ENCODE data around the gene CD302.

GRCh38 chr2:157433298-157433709 lies 10.6 kb downstream of the CYTIP start:
- PRO-cap: no peak

DNA sequence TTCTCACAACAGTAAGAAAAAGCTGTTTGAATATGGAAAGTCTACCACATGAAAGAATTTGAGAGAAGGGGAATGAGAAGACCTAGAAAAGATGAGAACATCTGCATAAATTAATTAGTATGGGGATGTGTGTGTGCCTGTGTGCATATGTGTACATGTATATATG lies 2.6 kb downstream of the CYTIP start:
- PRO-cap: no peak

- PRO-cap: no peak
Measured at GRCh38 chr2:157500917-157501453, 57.1 kb upstream of the CYTIP start.

- PRO-cap: no peak
Measured at GRCh38 chr2:157627648-157628292, 894 bp downstream of the ACVR1C start.

DNA sequence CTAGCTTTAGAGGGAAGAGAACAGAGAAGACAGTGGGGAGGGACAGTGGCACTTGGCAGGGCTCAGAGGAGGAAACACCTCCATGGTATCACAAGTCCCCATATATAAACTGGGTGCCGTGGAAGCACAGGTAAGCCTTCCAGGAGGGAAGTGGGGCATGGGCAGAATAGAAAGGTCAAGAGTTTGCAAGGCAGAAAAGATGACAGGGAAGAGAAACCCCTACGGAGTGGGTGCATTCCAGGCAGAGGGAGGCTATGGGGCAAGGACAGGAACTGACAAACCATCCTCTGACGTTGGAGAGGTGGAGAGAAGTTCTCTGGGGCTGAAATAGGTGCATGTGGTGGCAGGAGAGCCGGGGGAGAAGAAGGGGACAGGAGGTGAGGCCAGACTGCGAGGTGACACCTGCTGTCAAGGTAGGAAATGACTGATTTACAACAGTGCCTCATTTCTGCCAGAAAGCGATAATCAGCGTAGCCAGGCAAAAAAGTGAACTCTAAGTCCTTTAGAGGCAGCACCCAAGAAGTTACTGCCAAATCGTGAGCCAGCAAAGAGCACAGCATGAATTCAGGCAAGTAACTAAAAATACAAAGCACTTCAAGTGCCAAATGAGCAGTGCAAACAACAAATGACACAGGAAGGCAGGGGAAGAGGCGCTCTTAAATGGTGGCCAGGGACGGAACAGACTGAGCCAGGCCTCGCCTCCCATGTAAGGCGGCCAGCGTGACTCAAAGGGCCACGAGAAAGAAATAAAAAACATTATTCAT lies 113.2 kb upstream of the ACVR1C start:
- PRO-cap: no peak

DNA sequence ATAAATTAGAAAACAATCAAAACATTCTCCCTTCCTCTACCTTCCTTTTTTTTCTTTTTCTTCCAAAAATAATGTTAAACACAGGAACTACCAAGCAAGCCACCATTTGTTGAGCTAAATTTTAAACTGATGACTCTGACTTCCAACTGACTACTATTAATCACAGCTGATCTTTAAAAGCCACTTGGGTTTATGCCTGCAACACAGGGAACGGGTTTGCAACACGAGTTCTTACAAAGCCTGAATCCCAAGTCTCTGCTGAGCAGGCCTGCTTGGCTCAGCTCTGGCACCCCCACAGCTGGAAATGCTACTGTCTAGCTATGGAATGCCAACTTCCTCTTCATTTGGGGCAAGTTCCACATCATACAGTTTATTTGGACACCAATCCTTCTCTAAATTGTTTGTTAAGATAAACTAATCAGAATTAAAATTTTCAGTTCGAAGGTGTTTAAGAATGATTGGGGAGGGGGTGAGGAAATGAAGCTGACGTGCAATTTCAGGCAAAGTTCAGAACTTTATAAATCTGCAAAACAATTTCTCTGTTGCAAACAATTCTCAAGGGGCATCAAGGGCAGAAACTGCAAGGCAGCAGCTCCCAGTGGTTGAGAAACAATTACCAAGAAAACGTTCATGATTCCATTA lies 119.4 kb upstream of the ACVR1C start:
- PRO-cap: no peak

DNA sequence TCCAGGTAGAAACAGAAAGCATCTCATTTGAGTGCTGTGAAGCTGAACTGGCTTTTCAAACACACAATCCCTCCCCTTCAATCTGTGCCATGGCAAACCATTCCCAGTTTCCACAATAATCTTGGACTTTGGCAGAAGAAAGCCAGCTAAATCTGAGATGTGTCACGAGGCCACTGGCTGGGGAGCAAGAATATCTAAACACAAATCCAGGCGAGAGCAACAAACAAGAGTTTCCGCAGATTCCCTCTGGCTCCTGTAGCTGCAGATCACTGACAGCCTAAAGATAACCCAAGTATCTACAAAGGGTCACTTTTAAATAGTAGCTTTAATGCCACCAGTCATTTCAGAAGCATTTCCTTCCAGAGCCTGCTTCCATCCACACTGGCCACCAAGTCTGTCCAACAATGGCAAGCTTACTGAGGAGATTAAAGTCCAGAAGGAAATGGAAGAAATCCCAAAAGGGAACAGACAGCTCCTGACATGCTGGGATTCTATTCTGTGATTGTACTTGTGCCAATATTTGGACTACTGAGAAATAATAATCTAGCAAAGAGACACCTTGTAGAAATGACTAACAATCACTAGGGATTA lies 86.8 kb downstream of the ACVR1 start:
- PRO-cap: no peak

- PRO-cap: no peak
Measured at GRCh38 chr2:157825776-157826230, 50.3 kb downstream of the ACVR1 start.

DNA sequence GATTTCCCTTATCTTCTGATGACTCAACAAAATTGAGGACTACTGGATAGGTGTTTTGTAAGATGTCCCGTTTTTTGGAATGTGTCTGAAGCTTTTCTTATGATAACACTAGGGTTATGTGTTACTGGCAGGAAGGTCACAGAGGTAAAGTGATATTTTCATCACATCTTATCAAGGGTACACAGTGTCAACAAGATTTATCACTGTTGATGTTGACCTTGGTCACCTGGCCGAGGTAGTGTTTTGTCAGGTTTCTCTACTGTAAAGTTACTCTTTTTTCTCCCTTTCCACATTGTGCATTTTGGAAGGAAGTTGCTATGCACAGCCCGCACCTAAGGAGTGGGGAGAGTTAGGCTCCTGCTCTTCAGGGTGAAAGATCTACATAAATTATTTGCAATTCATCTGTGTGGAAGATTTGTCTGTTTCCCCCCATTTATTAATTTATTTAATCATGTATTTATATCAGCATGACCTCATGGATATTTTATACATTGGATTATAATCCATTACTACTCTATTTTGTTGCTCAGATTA lies 44.7 kb upstream of the UPP2 start:
- PRO-cap: no peak

- PRO-cap: no peak
Measured at GRCh38 chr2:158113592-158114077, 12.0 kb downstream of the UPP2 start.

DNA sequence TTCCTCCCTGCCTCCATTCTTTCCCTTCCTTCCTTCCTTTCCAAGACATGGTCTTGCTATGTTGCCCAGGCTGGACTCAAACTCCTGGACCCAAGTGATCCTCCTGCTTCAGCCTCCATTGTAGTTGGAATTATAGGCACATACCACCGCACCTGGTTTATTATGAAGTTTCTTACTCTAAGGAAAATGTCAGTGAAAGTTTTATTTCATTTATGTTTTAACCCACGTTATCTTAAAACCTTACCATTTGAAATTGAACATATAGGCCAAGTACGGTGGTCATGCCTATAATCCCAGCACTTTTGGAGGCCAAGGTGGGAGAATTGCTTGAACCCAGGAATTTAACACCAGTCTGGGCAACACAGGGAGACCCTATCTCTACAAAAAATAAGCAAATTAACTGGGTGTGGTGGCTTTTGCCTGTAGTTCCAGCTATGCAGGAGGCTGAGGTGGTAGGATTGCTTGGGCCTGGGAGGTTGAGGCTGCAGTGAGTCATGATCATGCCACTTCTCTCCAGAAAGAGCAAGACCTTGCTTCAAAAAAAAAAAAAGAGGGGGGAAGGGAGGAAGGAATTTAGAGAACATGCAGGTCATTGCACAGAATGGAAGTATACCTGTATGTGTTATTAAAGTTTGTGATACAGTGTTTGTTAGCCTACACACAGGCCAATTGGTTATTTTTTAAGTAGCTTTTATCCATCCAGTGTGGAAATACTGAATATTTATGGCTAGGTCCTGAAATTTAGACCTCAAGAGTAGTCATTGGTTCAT lies 25.7 kb downstream of the PKP4 start:
- PRO-cap: no peak

DNA sequence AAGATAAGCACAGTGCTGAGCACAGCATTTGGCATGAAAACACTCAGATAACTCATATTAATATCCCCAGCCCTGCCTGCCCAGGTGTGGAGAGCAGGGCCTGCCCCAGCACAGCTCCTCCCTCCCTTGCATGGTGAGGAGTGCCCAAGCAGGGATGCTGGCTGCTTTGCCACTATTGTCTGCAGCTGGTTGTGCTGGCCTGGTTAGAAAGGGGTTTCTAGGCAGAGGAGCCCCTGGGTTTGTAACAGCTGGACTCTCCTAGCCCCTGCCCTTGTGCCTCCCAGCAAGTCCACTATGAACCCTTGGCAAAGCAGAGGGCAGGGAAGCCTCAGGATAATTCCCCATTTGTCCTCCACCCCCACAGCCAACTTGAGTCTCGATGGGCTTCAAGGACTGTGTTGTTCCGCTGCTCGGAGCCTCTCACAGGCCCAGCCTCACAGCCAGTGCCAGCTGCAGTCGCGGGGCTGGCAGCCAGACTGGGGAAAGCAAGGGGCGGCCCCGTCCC lies 72.1 kb upstream of the DAPL1 start:
- PRO-cap: no peak

DNA sequence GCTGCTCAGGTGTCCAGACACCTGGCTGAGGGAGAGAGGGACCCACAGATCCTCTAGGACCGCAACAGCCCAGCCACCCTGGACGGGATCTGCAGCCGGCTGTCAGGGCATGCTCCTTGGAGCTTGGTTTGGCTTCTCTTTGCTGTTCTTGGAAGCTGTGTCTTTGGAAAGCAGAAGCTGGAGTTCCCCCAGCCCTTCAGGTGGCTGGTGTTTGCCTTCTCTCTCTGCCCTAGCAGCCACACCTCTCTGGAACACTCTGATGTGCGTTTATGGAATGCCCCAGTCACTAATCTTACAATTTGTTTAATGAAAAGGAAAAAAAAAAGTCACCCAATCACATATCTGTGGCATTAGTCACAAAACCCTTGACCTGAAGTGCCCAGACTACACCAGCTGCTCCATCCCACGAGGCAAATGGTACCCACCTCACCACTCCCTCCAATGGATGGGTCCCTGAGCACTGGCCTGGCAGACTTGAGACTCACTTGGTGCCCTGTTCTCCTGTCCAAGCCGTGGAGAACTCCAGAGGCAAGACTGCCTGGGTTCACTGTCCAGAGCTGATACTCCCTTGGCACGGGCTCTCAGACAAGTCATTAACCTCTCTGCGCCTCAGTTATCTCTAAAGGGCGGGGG lies 70.2 kb upstream of the DAPL1 start:
- PRO-cap: no peak

- PRO-cap: no peak
Measured at GRCh38 chr2:159188502-159188999, 98.0 kb downstream of the WDSUB1 start.

DNA sequence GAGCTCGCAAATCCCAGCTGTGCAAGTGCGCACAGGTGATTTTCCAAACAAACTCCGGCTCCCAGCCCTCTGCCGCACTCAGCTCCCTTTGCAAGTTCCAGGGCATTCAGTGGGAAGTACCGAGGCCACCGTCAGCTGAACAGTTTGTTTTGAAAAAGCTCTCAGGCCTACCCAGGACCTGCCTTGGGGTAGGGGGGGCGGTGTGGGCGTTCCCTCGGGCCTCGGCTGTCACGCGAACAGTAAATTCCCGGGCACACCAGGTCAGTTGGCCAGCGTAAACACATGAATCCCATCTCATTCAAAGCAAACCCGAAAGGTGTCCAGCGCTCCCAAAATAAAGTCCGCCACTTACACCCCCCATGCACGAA lies 620 bp downstream of the WDSUB1 start:
- PRO-cap: bidirectional peak, plus-strand start at position 267 of the sequence, minus-strand start at position 146 of the sequence

GRCh38 chr2:159404705-159405214 lies 118.3 kb upstream of the WDSUB1 start:
- PRO-cap: no peak

- PRO-cap: no peak
Measured at GRCh38 chr2:159750398-159751496, 38.4 kb downstream of the MARCHF7 start.

- PRO-cap: no peak
Measured at GRCh38 chr2:159770279-159771021, 27.6 kb downstream of the CD302 start.

- PRO-cap: unidirectional peak, minus-strand start at chr2:159798208
Measured at GRCh38 chr2:159797335-159798635, at the start of gene CD302. TSS of gene CD302 (minus strand) at chr2:159798208.

DNA sequence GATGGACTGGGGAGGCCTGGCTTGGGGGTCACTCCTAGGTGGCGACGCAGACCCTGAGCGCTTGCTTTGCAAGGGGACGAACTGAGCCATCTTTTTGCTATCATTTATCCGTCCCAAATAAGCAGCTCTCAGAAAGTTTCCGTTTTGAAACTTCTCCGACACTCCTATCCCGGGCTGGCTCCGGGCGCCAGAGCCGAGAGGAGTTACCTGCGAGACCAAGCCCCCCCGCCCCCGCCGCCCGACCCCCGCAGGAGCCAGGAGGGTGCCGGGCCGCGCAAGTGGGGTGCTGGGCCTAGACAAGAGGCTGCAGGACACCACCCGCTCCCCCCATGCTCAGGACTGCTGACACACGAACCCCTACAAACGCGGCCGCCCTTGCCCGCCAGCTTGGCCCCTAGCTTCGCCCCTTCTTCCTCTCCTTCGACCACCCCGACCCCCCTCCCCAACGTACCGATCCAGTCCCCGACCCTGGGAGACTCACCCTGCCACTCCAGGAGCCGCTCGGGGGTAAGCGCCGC lies 542 bp downstream of the PLA2R1 start:
- PRO-cap: no peak